ENCODE results near the genes LARP1, FAXDC2, HAVCR1 and FNDC9.

GRCh38 chr5:151680652-151681581, 5.8 kb downstream of the SPARC start:
- PRO-cap, result no peak

- PRO-cap, result bidirectional peak, plus-strand start at chr5:151770786, minus-strand start at chr5:151770706; bidirectional peak, plus-strand start at chr5:151770889, minus-strand start at chr5:151770887; bidirectional peak, plus-strand start at chr5:151771196, minus-strand start at chr5:151771092
Observed at GRCh38 chr5:151770151-151771129, 1.3 kb upstream of the G3BP1 start.

- PRO-cap, result no peak
Observed at GRCh38 chr5:152164299-152164733, 239.7 kb upstream of the GLRA1 start.

DNA sequence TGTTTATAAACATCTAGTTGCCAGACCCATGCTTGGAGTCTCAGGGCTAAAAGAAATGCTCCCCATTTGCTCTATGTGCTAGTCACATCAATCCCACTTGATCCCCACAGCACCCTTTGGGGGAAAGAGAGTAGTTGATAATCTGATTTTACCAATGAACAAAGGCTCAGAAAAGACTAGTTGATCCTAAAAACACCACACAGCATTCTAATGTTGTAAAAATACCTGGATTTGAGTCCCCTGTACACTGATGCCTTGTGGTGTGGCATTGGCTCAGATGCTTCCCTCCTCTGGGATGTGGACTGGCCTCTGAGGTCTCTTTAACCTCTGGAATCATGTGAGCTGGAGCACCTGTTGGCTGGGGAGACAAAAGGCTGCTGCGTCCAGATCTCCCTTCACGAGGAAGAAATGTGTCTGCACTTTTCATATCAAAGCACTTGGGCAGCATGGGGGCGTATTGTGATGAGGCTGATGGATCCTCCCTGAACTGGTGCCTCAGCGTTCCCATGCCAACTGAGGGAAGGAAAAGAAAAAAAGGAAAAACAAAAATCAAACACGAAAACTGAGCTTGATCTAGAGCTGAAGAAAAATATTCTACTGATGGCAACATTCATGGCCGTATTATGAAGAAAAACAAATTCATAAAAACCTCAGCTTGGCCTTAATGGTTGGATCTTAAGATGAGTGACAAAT, 26.0 kb downstream of the GRIA1 start:
- PRO-cap, result no peak

DNA sequence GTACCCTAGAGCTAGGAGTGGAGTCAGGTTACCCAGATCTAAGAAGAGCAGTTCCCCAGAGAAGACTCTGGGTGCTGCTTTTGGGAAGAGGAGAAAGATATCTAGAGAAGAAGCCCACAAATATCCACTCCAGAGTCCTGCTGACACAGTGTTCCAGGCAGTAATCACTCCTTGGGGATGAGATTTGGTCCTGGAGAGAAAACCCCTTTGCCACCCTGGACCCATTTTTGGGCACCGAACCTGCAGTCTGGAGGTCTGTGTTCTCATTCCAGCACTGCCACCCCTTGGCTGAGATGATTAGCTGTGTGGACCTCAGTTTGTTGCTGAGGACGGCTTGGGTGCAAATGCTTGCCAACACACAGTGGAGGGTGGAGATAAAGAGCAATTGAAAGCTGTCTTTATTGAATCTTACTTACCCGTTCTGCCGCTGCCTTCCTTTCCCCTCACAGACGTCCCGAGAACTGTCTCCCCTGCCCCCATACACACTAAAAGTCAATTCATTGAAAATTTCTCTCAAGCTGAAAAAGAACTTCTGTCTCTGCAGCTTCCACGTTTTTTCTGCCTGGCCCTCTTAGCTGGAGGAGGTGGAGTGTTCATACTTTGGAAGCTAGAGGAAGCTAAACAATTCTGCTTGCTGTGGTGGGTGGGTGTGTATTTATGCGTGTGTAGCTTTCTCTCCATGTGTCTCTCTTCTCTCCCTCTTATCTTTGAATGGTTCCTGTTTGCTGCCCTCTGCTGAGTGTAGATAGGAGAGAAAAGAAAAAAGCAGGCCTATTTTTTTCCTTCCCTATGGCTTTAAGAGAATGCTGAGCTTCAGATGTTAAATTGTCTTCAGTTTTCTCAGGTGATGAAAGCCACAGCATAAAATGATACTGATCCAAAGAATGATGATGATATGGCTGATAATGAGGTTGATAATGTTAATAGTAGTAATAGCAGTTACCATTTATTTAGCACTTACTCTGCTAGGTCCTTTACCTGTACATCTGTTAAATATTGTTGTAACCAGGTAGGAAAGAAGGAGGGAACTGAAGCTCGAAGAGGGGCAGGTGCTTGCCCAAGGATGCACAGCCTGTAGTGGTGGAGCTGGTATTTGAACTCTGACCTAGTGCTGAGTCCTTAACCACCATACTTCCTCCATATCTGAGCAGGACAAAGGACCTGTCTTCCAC, 6.7 kb downstream of the GALNT10 start:
- PRO-cap, result no peak

DNA sequence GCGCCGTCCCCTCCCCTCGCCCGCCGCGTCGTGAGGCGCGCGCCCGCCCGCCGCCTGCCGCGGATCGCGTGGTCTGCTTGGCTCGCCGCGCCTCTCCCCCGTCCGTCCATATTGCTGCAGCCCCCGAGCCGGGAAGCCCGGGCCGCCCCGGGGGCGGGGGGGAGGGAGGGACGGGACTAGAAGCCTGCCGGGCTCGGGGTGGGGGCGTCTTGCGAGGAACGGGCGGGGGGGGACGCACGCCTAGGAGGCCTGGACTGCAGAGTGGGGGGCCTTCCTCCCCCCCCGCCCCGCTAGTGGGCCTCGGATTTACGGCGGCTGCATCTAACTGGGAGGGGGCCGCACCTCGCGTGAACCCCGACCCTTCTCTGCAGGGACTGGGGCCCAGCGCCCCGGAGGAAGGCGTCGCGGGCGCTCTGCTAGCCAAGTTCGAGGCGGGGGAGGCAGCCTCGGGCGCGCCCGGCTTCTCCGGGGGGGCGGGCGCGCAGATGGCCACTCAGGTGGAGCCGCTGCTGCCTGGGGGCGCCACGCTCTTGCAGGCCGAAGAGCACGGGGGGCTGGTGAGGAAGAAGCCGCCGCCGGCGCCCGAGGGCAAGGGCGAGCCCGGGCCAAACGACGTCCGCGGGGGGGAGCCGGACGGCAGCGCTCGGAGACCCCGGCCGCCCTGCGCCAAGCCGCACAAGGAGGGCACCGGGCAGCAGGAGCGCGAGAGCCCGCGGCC, at the start of gene LARP1:
Gene LARP1 (plus strand): TSS at position 105 of the 718 bp plus-strand sequence.
- PRO-cap, result bidirectional peak, plus-strand start at position 33 of the sequence, minus-strand start outside the sequence; unidirectional peak, plus-strand start at position 611 of the sequence

- PRO-cap, result no peak
Observed at GRCh38 chr5:154758867-154759840, 4.0 kb downstream of the LARP1 start.

- PRO-cap, result no peak
Observed at GRCh38 chr5:154834823-154835607, 15.4 kb downstream of the FAXDC2 start.

GRCh38 chr5:154850455-154850956, at the start of gene FAXDC2:
Gene FAXDC2 (minus strand): TSS chr5:154850603.
- PRO-cap, result unidirectional peak, minus-strand start at chr5:154850563

DNA sequence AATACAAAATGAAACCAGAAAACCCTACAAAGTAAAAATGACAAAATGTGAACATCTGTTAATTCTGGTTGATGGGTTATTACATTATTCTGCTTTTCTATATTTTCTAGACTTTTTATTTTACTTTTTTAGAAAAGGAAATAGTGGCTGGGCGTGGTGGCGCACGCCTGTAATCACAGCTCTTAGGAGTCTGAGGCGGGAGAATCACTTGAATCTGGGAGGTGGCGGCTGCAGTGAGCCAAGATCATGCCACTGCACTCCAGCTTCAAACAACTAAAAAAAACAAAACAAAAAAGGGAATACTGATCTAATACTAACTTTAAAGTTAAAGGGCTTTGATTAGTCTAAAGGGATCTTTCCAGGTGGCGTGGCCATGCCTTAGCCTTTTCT, 37.2 kb downstream of the CNOT8 start:
- PRO-cap, result no peak

DNA sequence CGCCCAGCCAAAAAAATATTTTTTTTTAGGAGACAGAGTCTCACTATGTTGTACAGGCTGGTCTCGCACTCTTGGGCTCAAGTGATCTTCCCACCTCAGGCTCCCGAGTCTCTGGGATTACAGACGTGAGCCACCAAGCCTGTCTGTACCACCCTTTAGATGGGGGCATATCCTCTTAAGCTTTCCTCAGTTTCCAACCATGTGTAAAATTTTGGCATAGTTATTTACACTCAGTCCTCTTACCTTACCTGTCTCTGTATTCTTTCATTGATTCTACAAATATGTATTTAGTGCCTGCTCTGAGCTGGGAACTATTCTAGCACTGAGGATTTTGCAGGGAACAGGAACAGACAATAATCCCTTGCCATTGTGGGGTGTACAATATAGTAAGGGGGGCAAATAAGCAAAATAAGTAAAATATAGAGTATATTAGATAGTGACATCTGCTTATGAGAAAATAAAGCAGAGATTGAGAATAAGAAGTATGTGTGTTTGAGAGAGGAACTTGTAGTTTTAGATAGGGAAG, 3.4 kb downstream of the MRPL22 start:
- PRO-cap, result no peak

DNA sequence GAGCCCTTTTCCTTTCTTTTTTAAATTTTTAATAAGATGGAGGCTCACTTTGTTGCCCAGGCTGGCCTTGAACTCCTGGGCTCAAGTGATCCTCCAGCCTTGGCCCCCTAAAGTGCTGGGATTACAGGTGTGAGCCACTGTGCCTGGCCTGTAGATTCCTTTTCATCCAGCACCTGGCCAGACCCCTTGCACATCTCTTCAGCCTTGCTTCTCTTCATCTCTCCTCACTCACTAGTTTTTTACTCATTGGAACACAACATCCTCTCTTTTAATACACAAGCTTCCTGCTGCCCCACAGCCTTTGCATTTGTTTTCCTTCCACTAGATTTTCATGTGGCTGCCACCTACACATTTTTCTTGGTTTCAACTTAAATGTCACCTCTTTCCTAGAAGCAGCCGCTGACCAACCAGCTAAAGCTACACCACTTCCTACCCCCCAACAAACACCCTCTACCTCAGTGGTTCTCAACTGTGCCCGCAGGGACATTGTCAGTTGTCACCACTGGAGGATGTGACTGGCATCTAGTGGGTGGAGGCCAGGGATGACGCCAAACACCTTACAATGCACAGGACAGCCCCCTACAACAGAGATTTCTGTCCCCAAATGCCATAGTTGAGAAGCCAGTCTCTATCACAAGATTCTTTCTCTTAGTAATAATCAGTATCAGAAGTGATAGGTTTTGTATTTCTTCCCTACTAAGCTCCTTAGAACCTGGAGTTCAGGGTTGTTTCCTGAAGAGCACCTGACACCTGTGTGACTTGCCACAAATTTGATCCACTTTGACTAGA, 33.7 kb downstream of the HAVCR1 start:
- PRO-cap, result no peak

- PRO-cap, result no peak
Observed at GRCh38 chr5:157058951-157059377, at the start of gene HAVCR1. Gene HAVCR1 (minus strand): TSS chr5:157059116.

GRCh38 chr5:157139080-157139522, 3.6 kb downstream of the MED7 start:
- PRO-cap, result no peak

- PRO-cap, result unidirectional peak, plus-strand start at chr5:157143286; unidirectional peak, plus-strand start at chr5:157143473
Observed at GRCh38 chr5:157143178-157144165, 807 bp upstream of the MED7 start.

GRCh38 chr5:157306482-157307166, 38.9 kb downstream of the FNDC9 start:
- PRO-cap, result no peak

DNA sequence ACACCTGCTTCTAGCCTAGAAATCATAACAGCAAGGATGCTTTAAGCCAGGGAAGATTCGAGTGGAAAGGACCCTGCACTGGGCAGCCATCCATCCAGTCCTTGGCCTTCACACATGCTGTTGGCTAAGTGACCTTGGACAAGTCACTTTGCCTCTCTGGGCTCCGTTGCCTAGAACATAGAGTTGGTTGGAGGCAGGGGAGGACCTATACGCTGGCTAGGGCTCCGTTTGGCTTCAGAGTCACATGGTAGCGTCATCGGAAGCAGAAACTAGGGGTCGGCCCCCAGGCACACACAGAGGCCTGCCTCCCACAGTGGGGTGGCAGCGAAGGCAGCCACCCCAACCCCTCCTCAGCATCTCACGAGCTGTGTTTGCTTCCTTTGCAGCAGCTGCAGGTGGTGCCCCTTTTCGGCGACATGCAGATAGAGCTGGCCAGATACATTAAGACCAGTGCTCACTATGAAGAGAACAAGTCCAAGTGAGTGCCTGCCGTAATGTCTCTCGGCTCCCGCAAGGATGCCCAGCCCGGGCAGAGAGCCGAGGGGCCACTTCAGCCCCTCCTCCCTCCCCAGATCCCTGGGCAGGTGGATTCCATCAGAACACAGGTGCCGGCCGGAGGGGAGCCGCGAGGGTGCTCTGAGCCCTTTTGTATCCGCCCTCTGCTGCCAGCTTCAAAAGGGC, 36.0 kb downstream of the FNDC9 start:
- PRO-cap, result no peak

- PRO-cap, result no peak
Observed at GRCh38 chr5:157344397-157345021, 968 bp downstream of the FNDC9 start.

GRCh38 chr5:157345532-157345964, at the start of gene FNDC9:
Gene FNDC9 (minus strand): TSS chr5:157345677.
- PRO-cap, result no peak

DNA sequence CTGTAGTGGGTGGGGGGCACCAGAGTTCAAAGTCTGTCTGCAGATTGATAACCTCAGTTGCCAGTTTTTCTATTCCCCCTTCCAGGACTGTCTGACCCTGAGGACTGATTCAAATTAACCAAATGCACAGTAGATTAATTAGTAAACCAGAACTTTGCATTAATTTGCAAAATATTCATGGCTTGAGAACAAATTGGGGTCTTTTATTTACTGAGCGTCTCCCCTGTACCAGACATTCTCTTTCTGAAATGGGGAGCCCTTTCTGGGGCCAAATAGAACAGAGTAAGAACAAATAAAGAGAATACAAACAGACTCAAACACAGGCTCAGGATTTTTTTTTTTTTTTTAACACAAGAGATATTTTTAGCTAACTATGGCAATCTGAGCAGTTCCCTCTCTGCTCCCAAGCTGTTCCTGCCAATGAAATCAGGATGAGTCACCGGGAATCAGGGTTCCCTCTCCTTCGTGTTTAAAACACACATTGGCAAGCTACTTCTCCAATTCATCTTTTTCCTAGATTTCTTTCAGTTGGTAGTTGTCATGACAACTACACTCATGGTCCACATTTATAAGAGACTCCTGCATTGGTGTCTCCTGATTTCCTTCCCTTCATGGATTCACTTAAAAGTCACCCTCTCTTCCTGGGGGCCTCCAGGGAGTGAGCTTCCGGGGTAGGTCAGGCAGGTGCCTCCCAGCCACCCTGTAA, 42.0 kb upstream of the FNDC9 start:
- PRO-cap, result no peak

All from aorta (tissue), 1 donor.